Karpas-422 (cell line): ENCODE data around the genes CCDC181, SLC19A2, FMO4 and MYOCOS.

GRCh38 chr1:168803925-168804560, 75.0 kb upstream of the DPT start:
- PRO-cap, result no peak
- RAMPAGE, long total RNA, result no peak

GRCh38 chr1:169046709-169047052, 59.8 kb upstream of the ATP1B1 start:
- PRO-cap, result no peak
- RAMPAGE, long total RNA, result no peak

- PRO-cap, result no peak
- RAMPAGE, long total RNA, result no peak
These were observed 50.9 kb upstream of the ATP1B1 start for GRCh38 chr1:169055594-169056032.

DNA sequence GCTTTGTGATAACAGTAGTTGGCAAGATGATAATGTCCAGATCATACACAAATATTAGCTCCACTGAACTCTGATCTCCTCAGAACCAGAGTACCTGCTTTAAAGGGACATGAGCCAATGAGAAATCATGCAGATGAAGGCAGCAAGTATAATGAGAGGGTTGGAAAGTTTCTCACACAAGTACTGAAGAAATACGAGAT, 5.7 kb upstream of the ATP1B1 start:
- PRO-cap, result no peak
- RAMPAGE, long total RNA, result no peak

- PRO-cap, result no peak
- RAMPAGE, long total RNA, result no peak
These were observed 4.5 kb upstream of the ATP1B1 start for GRCh38 chr1:169101892-169102456.

GRCh38 chr1:169105305-169106260, 907 bp upstream of the ATP1B1 start:
- PRO-cap, result bidirectional peak, plus-strand start at chr1:169106323, minus-strand start at chr1:169106189
- RAMPAGE, long total RNA, result no peak

- PRO-cap, result no peak
- RAMPAGE, long total RNA, result no peak
These were observed 2.7 kb downstream of the ATP1B1 start for GRCh38 chr1:169108812-169110055.

DNA sequence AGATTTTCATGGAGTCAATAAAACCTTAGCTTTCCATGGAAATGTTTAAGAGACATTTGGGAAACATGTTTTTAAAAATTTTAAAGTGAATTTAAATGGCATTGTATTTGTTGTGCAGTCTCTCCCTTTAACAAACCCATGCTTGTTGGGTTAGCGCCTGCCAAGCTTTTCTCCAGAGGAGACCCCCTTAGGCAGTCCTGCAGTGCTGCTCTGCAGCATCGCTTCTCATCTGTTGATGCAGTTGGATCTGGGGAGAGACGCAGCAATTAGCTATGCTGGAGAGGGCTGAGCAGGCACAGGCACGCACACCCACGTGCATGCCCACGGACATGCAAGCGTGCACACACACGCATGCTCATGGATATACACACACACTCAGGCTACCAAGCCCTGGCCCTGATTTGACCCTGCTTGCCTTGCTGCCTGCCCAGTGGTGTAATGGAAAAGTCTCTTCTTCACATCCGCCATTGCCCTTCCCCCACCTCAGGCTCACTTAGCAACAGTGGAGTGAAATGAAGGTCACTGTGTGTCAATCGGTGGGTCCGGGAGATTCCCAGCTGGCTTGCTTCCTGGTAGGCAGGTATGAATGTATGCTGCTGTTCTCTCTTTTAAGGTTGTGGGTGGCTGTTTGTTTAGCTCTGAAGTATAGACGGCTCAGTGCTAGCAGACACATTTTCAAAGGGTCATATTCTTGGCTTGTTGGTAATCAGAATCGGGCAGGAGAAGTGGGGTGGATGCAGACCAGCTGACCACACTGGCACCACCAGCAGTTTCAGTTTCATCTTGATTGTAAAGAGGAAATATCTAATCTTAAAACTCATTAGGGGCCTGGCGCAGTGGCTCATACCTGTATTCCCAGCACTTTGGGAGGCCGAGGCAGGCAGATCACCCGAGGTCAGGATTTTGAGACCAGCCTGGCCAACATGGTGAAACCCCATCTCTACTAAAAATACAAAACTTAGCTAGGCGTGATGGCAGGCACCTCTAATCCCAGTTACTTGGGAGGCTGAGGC, 9.6 kb downstream of the ATP1B1 start:
- PRO-cap, result no peak
- RAMPAGE, long total RNA, result no peak

- PRO-cap, result no peak
- RAMPAGE, long total RNA, result no peak
These were observed 13.4 kb downstream of the ATP1B1 start for GRCh38 chr1:169119721-169120485.

- PRO-cap, result no peak
- RAMPAGE, long total RNA, result no peak
These were observed at the start of gene CCDC181 for GRCh38 chr1:169427329-169427681. TSS of gene CCDC181 (minus strand) at chr1:169427474.

DNA sequence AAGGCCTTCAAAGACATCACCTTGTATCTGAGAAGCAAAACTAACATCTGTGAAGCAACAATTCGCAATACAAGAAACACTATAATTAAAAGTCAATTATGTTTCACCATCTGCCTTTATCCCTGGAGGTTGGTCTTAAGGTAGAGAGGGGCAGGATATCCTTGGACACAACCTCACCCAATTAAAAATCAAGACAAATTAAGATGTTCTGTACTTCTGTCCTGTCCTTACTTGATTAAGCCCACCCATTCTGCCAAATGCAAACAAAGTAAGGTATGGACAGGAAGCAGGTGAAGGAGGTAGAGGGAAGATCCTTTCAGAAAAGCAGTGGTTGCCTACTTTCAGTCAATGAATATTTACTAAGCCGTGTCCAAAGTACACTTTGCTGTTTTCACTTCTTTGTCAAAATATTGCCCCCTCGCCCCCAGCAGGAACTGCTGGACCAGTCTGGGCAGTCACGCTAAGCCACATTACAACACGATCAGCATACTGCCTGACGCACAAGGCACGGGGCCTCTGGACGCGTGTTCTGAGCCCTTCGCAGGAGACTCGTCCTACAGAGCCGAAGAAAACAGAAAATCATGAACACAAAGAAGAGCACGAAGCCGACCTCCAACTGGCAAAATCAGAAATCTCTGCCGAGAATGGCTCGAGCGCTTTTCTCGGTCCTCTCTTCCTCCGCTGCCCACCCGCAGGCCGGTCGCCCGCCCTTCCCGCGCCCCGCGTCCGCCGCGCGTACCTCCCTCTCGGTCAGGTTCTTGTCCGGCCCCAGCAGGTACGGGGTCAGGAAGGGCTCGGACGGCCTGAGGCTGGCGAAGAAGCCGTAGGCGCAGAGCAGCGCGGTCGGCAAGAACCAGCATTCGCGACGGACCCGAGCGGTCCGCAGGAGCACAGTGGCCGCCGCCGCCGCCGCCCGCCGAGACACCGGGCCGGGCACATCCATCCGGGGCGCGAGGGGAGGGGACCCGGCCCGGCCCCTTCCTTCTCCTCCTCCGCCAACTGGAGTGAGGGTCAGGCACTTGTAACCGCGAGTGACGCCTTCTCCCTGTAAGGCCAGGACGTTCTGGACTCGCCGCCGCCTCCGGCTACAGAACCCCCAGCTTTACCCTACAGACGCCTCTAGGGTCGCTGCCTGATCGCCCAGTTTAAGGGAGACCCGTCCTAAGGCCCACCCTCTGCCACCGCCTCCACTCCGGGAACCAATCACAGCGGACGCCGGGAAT, at the start of gene SLC19A2:
TSS of gene SLC19A2 (minus strand) at position 1,121 of the 1,223 bp plus-strand sequence.
- PRO-cap, result unidirectional peak, minus-strand start at position 1,121 of the sequence
- RAMPAGE, long total RNA, result no peak

DNA sequence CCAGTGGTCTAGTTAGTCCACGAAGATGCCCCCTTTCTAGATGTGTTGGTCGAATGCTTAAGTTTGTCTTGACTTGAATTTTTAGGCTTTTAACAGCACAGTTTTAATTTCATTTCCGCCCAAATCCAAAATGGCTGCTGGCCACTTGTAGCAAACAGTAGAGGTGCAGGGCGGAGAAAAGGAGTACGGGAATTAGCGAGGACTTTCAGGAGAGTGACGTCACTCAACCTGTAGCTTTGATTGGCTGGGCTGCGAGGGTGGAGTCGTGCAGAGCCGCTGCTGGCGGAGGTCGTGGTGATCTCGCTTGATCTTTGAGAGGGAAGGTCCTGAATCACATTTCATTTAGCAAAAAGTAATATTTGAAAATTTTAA, 391 bp upstream of the SCYL3 start:
- PRO-cap, result unidirectional peak, plus-strand start at position 239 of the sequence
- RAMPAGE, long total RNA, result no peak

GRCh38 chr1:170067316-170067940, 7.1 kb downstream of the KIFAP3 start:
- PRO-cap, result no peak
- RAMPAGE, long total RNA, result no peak

GRCh38 chr1:170586967-170587266, 55.0 kb downstream of the GORAB start:
- PRO-cap, result no peak
- RAMPAGE, long total RNA, result no peak

DNA sequence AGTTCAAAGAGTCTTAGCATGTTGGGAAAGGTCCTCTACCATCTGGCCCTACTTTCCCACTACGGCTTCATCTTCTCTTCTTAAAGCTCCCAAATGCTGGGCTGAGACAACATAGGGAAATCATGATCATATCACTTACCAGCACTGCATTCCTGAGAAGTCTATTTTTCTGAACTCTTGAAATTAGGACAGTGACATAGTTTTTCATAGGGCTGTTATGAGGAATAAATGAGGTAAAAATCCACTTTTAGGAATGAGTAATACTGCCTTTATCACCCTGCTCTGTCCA, 36.8 kb downstream of the PRRX1 start:
- PRO-cap, result no peak
- RAMPAGE, long total RNA, result no peak

- PRO-cap, result no peak
- RAMPAGE, long total RNA, result no peak
These were observed 17.0 kb downstream of the FMO3 start for GRCh38 chr1:171107563-171108211.

DNA sequence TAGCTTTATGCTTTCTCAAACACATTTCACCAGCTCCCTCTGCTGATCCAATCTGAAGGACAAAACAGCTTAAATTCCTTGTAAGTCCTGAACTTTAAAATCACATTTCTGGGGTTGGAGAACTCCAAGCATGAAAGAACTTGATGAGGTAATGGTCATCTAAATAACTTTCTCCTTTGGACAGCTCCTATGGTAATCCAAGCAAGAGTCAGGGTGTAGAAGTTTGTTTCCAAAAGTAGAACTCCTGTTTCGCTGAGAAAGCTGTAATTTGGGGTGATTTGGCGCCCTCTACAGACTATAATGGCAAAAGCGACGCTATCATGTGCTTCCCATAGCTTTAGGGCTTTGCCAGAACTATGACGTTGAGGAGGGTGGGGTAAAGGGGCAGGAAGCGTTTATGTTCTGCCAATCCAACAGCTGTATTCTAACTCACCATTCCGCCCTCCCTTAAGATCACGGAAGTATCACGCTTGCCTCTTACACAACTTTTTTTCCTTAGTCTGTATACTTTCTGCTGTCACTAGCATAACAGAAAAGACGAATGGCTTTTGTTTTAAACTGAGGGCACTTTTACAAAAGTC, at the start of gene FMO4:
TSS of gene FMO4 (plus strand) at position 480 of the 581 bp plus-strand sequence.
- PRO-cap, result no peak
- RAMPAGE, long total RNA, result no peak

- PRO-cap, result no peak
- RAMPAGE, long total RNA, result no peak
These were observed 61.3 kb upstream of the MYOCOS start for GRCh38 chr1:171560711-171561188.

- PRO-cap, result no peak
- RAMPAGE, long total RNA, result no peak
These were observed at the start of gene MYOCOS for GRCh38 chr1:171622076-171622487. TSS of gene MYOCOS (plus strand) at chr1:171622243.

DNA sequence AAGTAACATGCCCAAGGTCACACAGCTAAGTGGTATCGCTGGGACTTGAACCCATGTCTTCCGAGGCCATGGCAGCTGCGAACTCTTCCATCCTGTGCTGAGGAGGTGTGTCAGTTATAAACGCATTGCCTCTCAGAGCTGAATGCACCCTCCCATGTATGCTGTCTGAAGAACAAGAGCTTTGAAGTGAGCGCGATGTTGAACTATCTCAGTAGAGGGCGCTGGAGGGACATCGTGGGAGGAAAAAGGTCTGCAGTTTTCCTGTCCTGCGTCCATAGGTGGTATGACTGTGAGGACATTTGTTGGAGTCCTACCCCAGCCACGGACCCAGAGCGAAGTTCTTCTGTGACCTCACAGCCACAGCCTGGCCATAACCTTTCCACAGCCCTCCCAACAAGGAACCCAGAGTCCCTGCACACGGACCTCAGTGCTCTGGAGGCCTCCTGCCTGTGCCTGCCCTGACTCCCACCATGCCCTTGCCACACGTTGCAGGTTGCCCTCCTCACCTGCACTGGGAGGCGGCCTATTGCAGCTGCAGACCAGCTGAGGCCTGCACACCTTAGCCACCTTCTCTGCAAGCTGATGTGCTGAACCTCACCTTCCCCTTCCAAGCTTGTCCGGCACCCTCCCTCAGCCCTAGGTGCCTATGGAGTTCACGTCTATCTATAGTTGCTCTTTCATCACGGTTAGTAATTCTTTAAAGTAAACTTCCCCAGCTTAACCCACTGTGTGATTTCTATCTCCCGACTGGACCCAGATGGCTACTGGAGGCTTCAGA, 7.4 kb downstream of the MYOC start:
- PRO-cap, result no peak
- RAMPAGE, long total RNA, result no peak